Sternocleidomastoid (tissue), 1 donor: Measurements from ENCODE around the genes TNFSF12 and RNF227.

DNA sequence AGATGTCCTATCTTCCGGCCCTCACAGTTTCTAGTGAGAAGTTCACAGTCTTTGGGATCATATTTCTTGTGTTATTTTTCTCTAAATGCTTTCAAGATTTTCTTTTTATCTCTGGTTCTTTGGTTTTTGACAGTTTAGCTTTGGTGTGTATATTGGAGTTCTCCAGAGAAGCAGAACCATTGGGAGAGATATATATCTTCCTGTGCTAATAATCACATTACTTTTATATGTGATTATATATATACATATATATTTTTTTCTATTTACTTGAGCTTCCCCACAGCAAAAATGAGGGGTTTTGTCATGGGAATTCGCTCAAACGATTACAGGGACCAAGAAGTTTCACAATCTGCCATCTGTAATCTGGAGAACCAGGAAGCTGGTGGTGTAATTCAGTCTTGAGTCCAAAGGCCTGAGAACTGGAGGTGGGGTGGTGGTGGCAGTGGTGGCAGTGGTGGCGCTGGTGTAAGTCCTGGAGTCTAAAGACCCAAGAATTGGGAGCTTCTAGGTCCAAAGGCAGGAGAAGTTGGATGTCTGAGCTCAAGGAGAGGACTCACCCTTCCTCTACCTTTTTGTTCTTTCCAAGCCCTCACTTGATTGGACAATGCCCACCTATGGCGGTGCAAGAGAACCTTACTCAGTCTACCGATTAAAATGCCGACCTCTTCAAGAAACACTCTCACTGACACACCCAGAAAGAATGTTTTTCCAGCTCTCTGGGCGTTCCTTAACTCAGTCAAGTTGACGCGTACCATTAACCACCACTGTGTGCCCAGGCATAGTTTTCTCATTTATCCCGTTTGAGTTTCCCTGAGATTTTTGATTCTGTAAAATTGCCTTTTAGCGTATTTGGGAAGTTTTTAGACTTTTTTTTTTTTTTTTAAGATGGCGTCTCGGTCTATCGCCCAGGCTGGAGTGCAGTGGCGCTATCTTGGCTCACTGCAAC, 32.9 kb upstream of the TNFSF12 start:
- PRO-cap = no peak

DNA sequence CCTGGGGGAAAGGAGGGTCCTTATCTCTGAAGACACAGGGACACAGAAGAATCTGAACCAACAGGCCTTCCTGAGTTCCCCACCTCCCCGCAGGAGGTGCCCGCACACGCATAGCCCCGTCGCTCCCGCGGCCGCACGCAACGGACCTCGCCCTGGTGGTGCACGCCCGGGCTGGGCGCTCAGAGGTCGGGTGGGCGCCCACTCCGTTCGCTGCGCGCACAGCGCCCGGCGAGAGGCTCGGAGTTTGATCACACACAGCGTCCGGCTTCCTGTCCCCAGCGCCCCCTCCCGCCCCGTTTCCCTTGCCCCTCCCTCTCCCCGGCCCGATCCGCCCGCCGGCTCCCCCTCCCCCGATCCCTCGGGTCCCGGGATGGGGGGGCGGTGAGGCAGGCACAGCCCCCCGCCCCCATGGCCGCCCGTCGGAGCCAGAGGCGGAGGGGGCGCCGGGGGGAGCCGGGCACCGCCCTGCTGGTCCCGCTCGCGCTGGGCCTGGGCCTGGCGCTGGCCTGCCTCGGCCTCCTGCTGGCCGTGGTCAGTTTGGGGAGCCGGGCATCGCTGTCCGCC, at the start of gene TNFSF12:
Gene TNFSF12, plus strand, starts transcription at position 313 of the 564 bp plus-strand sequence.
- PRO-cap = bidirectional peak, plus-strand start at position 163 of the sequence, minus-strand start at position 246 of the sequence

GRCh38 chr17:7559757-7560195, 1.2 kb downstream of the TNFSF13 start:
- PRO-cap = bidirectional peak, plus-strand start at chr17:7560047, minus-strand start at chr17:7559877

- PRO-cap = no peak
Measured at GRCh38 chr17:7578482-7579034, 880 bp upstream of the CD68 start.

DNA sequence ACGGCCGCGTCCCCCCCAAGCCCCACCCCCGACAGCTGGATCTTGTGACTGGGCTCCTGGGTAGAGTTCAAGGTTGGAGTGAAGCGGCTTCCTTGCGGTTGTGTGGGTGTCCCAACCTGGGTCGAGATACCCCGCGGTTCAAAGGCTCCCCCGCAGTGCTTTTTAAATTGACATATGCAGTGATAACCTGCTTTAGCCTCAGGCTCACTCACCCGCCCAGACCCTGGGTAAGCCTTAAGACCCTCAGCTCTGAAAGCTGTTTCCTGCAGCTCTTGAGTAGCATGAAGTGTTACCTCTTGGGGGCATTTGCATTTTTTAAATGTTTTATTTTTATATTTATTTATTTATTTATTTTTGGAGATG, 285 bp upstream of the SAT2 start:
- PRO-cap = bidirectional peak, plus-strand start at position 70 of the sequence, minus-strand start outside the sequence

DNA sequence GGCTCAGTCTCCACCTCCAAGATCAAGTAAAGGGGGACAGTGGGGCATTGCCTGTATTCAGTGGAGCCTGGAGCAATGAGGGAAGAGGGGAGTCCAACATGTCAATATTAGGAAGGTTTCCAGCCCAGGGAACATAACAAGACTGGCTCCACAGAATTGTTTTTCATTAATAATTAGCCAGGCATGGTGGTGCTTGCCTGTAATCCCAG, 2.0 kb downstream of the SHBG start:
- PRO-cap = no peak

DNA sequence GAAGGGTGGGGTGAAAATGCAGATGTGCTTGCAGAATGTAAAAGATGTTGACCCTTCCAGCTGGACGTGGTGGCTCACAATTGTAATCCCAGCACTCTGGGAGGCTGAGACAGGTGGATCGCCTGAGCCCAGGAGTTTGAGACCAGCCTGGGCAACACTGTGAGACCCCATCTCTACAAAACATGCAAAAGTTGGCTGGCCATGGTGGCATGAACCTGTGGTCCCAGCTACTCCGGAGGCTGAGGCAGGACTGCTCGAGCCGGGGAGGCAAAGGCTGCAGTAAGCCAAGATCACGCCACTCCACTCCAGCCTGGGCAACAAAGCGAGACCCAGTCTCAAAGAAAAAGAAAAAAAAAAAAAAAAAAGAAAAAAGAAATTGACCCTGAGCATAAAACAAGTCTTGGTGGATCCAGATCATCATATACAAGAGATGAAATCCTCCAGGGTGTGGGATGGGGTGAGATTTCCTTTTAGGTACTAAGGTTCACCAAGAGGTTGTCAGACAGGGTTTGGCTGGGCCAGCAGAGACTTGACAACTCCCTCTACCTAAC, 17.8 kb downstream of the ATP1B2 start:
- PRO-cap = no peak

- PRO-cap = unidirectional peak, minus-strand start at chr17:7686070
Measured at GRCh38 chr17:7685744-7686361, 1.4 kb downstream of the TP53 start.

DNA sequence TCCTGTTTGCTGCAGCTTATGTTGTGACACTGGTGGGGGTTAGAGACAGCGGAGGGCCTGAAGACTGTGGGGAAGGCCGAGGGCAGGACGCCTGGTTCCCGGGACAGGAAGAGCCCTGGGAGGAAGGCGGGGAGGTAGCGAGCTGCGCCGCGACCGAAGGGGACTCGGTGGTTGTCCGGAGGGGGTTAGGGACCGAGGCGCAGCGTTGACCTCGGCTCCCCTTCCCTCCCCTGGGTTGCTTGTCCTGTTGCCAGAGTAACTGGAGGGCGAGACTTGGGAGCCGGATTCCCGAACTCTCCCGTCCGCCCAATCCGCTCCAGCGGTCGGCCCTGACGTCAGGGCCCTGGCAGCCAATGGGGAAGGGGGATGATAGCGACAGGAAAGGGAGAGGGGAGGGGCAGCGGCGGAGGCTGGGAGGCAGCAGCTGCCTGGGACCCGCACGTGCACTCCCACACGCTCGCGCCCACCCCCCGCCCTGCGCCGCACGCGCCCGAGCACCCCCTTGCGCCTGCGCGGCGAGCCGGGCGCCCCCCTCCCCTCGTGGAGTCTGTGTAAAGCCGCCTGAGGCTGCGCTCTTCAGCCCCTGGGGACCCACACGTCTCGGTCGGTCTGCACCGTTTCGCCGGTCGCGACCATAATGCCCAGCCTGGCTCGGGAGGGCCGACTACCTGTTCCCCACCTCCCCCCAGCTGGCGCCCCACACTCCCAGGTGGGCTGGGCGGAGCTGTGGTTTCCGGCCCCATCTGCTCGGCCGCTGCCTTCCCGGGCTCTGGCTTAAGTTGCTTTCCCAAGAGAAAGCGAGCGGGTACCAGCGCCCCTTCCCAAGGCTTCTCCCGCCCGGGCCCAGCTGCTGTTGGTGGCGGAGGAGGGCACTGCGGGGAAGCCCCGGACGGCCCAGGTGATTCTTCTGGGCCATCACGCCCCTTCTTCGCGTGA, 1.5 kb downstream of the KDM6B start:
- PRO-cap = bidirectional peak, plus-strand start at position 48 of the sequence, minus-strand start outside the sequence; bidirectional peak, plus-strand start at position 95 of the sequence, minus-strand start at position 107 of the sequence; bidirectional peak, plus-strand start at position 381 of the sequence, minus-strand start at position 232 of the sequence

GRCh38 chr17:7848774-7849832, 5.8 kb upstream of the TMEM88 start:
- PRO-cap = no peak

DNA sequence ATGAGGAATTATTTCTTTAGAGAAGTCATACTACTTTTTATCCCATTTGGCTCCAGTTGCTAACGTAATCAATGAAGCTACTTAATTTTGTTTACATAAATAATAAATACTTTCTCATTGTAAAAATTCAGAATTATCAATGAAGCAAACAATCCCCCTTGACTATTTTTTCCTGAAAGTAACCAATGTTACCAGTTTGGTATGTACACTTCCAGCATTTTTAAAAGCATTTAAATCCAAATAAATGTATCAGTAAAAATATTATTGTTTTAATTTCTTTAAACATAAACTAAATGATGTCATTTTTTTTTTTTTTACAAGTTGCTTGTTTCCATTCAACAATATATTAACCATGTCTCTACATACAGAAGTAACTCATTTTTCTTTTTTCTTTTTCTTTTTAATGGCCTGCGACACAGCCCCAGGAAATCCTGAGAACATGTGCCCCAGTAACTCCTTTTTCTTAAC, 11.5 kb upstream of the CHD3 start:
- PRO-cap = no peak

DNA sequence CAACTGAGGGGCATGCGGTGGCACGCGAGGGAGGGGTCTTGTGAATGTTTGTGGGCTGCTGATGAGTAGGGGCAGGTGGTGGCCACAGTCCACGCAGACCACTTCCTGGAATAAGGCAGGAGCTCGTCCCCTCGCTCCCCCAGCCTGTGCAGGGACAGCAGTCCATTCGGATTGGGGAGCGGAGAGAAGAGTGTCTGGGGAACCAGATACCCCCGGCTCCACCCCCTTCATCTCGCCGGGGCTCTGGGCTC, 2.9 kb upstream of the CHD3 start:
- PRO-cap = bidirectional peak, plus-strand start outside the sequence, minus-strand start at position 173 of the sequence

- PRO-cap = bidirectional peak, plus-strand start at chr17:7887821, minus-strand start at chr17:7887506; unidirectional peak, plus-strand start at chr17:7887891
Measured at GRCh38 chr17:7887084-7887992, 1.3 kb upstream of the CHD3 start.

GRCh38 chr17:7905823-7906457, 10.1 kb downstream of the RNF227 start:
- PRO-cap = no peak

DNA sequence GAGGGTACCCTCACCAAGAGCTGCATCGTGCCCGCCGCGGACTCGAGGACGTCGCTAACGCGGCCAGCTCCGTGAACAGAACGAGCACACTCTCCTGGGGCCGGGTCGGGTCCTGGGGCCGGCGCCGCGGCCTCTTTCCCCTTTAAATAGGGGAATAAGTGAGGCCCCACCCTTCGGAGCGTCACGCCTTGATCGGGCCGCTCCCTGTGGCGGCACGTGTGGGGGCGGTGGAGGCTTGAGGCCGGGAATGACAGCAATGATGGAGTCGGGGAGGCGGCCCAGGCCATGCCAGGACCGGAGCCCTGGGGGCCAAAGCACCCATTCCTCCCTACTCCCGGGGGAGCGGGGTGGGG, at the start of gene RNF227:
Gene RNF227, minus strand, starts transcription at position 120 of the 353 bp plus-strand sequence.
- PRO-cap = bidirectional peak, plus-strand start at position 263 of the sequence, minus-strand start at position 114 of the sequence

- PRO-cap = bidirectional peak, plus-strand start at chr17:7933199, minus-strand start at chr17:7933023
Measured at GRCh38 chr17:7932931-7933526, 1.0 kb downstream of the CNTROB start.

DNA sequence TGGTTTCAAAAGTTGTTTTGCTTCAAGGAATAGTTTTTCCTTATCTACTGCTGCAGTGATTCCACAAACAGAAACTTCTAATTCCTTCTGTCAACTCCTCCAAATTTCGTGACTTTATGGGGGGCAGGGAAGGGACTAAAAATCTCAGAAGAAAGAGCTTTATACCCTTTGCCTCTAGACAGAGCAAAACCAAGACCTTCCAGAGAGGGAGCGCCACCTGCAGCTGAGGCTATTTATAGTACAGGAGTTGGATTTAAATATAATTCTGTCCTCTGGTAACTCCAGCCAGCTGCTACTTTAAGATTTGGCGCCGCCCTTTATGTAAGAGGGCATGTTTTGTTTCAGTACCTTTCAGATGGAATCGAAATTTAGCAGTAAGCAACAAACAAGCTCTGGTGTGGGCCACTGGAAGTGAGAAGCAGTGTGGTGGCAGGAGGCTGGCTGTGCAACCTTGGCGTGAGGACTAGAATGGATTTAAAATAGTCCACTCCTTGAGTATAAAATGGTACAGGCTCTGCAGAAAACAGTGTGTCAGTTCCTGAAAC, 5.3 kb upstream of the GUCY2D start:
- PRO-cap = no peak

DNA sequence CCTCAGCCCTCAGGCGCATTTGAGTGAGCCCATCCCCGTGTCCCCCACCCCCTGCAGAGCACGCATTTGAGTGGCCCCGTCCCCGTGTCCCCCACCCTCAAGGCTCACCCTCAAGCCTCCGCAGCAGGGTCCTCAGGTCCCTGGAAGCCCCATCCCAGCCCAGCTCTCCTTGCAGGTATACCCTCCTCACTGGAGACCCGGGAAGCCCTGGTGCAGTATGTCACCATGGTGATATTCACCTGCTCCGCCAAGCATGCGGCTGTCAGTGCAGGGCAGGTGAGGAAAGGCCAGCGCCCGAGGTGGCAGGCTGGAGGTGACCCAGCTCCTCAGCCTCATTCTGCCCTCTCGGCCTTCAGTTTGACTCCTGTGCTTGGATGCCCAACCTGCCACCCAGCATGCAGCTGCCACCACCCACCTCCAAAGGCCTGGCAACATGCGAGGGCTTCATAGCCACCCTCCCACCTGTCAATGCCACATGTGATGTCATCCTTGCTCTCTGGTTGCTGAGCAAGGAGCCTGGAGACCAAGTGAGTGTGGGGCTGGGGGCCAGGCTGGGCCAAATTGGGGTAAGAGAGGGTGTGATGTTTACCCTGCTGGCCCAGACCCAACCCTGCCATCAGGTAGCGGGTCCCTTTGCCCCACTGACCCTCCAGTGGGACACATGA, 8.7 kb downstream of the ALOX15B start:
- PRO-cap = no peak

GRCh38 chr17:8068853-8069391, 18.6 kb downstream of the ALOX12B start:
- PRO-cap = no peak

DNA sequence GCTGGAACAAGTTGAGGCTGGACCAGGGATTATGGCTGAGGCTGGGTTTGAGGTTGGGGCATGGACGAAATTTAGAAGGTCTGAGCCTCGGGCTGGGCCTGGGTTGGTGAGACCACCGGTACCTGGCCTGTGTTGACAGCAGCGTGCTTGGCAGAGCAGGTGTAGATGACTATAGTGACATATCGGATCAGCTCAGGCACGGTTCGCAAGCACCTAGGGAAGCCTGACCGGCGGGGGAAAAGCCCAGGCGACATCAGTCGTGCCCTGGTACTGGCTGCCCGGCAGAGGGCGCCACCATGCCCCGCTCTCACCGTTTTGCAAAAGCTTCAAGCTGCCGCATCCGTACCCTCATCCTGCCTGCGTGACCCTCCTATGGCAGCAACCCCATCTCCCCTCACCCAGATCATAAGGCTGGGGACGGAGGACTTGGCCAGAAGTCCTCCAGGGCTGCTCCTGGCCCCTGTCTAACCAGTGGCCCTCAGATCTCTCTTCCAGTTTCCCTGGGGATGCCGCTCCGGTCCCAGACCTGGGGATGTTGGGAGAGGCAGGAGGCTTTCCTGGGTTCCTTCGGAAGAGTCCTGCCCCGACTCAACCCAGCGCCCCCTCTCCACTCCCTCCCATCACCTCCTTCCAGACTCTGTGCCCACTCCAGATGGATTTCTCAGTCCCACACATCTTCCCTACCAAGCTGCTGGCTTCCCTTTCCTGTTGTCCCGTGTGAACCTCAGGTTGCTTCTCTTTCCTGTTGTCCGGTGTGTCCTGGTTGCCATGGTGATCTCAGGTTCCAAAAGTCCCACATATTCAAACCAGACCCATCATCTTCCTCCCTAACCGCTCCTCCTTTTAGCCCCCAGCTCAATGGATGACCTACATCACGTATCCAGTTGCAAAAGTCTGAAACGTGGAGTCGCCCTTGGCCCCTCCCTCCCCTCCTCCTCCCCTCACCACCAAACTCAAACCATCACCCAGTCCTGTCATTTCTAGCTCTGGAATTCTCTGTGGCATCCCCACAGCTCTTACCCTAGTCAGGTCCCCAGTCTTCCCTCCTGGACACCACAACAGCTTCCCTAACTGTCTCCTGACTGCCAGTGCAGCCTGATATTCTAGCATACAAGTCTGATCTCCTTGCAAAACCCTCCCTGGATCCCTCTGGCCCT, 13.6 kb downstream of the ALOX12B start:
- PRO-cap = no peak